M059J (cell line): ENCODE measurements around the genes ORC4 and KIF5C.

GRCh38 chr2:148020554-148020813 is at the start of gene ORC4:
Gene ORC4 (minus strand): TSS chr2:148020737.
- RAMPAGE, long total RNA: start-site peak on the minus strand at chr2:148020697-148020740, 19 and 34 reads in 2 replicates

DNA sequence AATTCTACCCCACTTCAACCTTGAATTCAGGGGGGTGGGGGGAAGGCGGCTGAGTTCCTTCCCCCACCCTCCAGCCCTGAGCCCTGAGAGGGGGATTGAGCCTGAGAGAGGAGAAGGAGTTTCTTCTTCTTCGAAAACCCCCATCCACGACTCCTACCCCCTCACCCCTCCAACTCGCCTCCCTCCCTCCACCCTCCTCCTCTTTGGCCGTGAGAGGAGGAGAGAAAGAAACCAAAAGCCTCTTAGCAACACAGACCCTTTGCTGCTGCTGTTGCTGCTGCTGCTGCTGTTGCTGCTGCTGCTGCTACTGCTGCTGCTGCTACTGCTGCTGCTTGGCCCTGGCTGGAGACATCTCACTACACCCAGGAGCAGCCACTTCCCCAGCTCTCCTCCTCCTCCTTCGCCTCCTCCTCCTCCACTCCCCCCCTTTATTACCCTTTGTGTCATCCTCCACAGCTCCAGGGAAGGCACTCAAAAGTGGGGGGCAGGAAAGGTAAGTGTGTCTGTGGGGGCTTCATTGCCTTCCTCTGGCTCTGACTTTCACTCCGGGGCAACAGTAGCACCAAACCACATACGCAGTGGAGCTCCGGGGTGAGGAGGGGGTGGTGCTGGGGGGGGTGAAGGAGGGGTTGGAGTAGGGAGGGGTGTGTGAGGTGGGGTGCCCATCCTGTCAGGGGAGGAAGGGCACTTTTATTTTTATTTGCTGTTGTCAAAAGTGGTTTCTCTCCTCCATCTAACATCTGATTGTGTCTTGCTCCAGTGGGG is 483 bp downstream of the MBD5 start:
- RAMPAGE, long total RNA: no peak

- RAMPAGE, long total RNA: no peak
Measured at GRCh38 chr2:148262728-148263706, 242.1 kb downstream of the MBD5 start.

GRCh38 chr2:148345481-148346051 is 299.0 kb upstream of the EPC2 start:
- RAMPAGE, long total RNA: no peak

DNA sequence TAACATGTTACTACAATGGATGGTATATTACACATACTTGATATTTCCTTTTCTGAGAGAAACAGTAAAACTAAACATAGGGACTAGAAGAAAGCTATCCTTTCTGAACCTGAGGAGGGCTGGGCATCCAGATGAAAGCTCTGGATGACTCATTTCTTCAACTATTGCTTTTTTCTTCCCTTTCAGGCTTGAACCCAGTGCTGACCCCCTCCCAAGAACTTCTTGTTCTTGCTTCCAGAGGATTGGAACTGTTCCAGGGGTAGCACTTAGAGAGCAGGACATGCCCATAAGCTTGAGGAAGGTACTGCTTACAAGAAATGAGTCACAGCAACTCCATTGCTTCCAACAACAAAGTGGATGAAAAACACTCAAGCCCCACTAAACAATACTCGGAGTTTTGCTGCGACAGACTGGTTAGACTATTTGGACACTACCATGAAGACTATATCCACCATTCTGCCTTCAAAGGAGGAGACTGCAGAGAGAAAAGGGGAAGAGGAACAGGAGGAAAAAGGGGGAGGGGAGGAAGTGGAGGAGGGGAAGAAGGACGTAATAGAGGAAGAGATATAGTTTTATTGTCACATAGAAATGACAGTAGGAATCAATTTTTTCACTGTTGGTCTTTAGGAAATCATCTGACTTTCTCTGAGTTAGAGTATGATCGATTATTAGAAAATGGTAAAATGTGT is 1.6 kb upstream of the EPC2 start:
- RAMPAGE, long total RNA: no peak

GRCh38 chr2:148645649-148645980 is 1.1 kb downstream of the EPC2 start:
- RAMPAGE, long total RNA: no peak

DNA sequence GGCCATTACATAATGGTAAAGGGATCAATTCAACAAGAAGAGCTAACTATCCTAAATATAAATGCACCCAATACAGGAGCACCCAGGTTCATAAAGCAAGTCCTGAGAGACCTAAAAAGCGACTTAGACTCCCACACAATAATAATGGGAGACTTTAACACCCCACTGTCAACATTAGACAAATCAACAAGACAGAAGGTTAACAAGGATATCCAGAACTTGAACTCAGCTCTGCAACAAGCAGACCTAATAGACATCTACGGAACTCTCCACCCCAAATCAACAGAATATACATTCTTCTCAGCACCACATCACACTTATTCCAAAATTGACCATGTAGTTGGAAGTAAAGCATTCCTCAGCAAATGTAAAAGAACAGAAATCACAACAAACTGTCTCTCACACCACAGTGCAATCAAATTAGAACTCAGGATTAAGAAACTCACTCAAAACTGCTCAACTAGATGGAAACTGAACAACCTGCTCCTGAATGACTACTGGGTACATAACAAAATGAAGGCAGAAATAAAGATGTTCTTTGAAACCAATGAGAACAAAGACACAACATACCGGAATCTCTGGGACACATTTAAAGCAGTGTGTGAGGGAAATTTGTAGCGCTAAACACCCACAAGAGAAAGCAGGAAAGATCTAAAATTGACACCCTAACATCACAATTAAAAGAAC is 62.8 kb downstream of the EPC2 start:
- RAMPAGE, long total RNA: no peak

GRCh38 chr2:148812472-148812683 is 62.6 kb upstream of the KIF5C start:
- RAMPAGE, long total RNA: no peak

DNA sequence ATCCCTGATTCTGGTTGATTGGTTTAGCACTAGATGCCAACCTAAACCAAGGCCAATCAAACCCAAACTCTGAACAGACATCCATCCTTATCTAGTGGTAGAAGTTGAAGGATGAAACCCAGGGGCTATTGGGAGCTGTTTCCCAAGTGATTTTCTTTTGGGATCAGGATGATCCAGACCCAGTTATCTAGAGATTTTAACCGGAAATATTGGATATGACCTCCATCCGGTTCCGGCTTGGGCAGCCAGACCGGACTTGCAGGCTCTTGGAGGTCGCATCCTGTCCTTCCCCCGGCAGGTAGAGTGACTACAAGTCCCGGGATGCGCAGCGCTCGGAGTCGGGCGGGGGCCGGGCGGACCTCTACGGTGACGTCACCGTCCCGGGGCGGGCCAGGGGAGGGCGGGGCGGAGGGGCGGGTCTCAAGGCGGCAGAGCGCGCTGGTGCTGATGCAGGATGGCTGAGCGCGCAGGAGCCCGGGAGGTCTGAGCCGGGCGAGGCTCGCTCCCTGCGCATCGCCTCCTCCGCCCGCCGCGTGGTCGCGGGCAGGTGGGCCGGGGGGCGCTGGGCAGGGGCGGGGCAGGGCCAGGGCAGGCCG is at the start of gene KIF5C:
TSS of gene KIF5C (plus strand) at position 431 of the 596 bp plus-strand sequence.
- RAMPAGE, long total RNA: no peak

DNA sequence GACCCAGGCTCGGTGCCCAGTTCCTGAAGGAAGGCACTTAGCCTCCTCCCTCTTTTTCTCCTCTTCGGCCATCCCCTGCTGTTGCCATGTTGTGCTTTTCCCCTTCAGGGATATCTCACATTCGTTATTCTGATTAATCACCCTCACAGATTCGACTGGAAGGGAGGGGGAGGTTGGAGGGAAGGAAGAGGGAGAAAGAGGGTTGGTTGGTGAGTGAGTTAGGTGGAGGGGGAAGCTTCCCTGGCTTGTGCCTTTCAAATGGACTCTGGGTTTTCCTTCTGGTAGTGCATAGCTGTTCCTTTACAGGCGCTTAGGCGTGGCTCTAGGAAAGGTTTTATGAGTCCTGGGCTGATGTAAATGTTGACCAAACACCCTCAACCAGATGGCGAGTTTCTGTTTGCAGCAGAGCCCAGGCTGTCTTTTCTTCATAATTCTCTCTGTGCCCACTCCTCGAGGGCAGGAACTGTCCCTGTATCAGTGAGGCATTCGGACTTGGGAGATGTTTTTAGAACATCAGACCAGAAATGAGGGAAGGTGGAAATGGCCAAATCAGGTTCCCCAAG is 38.9 kb upstream of the LYPD6B start:
- RAMPAGE, long total RNA: no peak

- RAMPAGE, long total RNA: no peak
Measured at GRCh38 chr2:150166075-150166849, 321.2 kb downstream of the RND3 start.

DNA sequence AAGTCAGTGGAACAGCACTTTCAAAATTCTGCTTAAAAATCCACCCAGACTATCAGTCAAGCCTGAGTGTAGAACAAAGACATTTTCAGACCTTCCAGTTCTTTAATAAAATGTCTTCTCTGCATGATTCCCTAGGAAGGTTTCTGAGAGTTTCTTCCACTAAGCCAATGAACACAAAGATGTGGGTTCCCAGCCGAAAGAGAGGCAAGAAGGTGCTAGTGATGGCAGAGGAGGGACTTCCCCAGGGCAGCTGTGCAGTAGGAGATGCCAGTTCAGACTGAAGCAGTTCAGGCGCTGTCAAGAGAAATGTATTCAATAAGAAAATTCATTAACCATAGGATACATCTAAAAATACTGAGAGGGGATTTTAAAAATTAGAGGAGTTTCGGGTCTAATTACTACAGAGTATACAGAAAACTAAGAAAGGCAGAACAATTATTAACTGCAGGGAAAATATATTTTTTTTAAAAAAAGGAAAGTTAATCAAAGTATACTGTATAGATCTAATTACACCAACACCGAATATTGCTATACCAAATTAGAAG is 83.3 kb downstream of the RND3 start:
- RAMPAGE, long total RNA: no peak

DNA sequence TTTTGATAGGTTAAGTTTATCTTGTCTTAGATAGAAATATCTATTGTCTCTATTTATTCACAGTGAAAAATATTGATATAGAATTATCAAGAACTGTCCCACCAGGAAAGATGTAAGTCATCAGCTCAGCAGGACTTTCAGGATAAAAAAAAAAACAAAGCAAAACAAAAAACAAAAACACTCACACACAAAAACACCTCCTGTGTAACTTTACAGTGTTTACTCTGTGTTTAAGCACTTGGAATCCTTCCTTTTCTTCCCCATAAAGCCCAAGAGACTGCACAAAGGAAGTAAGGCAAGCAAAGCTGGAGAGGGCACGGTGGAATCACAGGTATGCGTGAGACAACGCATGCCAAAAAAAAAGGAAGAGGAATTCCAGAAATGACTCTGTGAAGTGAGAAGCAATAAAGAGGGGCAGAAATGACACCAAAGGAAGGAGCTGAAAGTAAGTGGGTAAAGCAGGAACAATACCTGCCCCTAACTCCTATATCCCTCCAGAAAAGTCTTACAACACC is 9.4 kb downstream of the RND3 start:
- RAMPAGE, long total RNA: no peak

DNA sequence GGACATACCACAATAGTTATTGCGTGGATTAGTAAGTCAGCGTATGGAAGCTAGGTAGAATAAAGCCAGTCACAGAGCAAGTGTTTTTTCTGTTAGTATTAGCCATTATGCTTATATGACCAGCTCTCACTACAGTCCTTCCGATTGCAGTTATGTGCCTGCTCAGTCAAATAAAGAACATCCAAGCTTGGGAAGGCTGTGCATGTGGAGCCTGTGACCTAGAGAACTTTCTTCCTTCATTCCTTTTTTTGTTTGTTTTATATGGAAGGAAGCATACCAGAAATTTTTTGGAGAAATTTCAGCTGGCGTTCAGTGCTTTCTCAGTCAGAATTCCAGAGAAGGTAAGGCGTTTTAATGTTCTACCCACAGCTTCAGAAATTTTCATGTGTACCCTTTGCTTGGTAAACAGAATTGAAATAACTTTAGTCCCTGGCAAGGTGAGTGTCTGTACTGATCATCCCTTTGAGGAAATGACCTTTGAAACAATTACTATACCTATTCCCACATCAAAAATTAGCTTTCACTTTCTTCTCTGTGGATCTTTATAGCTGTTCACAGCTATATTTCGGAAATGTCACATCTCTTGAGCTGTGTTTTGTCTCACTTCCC is 114.1 kb upstream of the RND3 start:
- RAMPAGE, long total RNA: no peak

GRCh38 chr2:151637125-151637880 is 97.0 kb downstream of the NEB start:
- RAMPAGE, long total RNA: no peak

GRCh38 chr2:151805176-151805866 is 22.9 kb downstream of the ARL5A start:
- RAMPAGE, long total RNA: no peak

DNA sequence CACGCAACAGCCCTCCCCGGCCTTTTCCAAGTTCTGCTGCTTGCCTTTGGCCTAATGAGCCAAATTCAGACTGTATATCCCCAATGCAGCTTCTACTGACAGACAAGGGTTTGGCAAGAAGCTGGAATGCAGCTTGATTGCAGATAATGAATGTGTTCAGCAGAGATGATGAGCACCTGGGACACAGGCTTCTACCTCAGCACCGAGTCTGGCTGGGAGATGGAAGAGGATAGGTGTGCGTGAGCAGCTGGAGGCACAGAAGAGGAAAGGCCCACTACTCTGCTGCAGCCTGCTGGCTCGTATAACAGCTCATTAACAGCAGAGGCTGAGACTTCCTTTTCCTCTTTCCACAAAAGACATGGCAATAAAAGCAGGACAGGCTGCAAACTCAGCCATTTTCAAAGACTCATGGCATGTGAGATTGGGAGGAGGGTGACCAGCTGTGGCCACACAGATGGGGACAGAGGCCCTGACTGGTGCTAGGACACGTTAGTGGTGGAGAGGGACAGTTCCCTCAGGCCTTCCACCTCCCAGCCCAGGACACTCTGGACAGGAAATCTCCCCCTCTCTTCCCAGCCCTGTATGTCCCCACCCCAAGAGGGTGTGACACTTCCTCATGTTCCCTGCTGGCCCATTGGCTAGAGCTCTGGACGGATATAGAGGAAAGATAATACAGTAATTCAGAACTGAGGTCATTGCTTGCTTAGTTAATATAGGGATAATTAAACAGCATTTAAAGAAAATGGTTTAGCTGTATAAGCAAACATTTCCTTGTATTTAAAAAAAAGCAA is 60.3 kb downstream of the CACNB4 start:
- RAMPAGE, long total RNA: no peak

- RAMPAGE, long total RNA: no peak
Measured at GRCh38 chr2:152387836-152388624, 53.1 kb downstream of the FMNL2 start.

- RAMPAGE, long total RNA: no peak
Measured at GRCh38 chr2:152443112-152443574, 108.2 kb downstream of the FMNL2 start.

DNA sequence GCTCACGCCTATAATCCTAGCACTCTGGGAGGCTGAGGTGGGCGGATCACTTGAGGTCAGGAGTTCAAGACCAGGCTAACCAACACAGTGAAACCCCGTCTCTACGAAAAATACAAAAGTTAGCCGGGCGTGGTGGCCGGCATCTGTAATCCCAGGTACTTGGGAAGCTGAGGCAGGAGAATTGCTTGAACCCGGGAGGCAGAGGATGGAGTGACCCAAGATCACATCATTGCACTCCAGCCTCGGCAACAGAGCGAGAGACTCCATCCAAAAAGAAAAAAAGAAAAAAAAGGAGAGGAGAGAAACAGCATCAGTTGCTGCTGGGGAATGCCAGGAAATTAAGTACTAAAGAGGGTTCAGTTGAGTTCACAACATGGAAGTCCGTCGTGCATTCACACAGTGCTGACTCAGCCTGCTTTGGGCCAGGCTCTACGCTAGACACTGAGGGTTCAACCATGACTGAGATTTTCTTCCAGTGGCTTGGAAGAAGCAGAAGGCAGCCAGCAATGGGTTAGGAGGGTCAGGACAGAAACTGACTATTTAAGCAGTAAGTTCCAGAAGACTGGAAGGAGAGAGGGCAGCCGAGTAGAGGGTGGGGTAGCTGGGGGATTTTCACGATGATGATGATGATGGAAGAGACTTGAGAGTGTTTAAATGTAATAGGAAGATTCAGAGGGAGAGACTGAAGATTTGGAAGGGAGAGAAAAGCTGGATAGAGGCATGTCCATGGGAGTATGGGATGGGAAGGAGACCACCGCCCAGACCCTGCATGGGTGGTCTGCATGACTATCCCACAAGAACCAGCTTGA is 108.8 kb downstream of the FMNL2 start:
- RAMPAGE, long total RNA: no peak